PFSK-1 (cell line): Measurements from ENCODE around the genes BEST1 and TUT1.

- RRBS, result no CpG with 5 or more reads among the region's 7 CpGs
Measured at GRCh38 chr11:61539032-61539314, 30.4 kb downstream of the LRRC10B start.

DNA sequence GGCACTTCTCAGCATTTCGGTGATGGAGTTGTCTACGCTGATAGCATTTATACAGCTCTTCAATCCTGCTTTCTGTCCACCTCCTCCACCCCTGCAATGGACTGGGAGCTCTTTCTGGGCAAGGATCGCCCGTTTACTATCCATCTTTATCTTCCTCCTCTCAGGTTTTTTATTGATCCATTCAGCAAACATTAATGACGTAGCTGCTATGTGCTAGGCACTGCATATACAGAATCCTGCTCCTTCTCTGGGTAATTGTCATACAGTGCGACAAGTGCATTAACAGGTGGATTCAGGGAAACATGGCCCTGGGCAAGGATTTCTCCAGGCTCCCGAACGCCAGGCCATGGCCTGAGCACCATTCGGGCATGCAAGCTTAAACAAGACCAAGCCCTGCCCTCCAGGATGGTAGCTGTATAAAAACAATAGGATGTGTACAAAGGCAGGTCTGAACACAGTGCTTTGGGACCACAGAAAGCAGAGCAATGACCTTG lies 9.0 kb upstream of the SYT7 start:
- RRBS, result no CpG with 5 or more reads among the region's 9 CpGs

- RRBS, result no CpG with 5 or more reads among the region's 13 CpGs
Measured at GRCh38 chr11:61694989-61695850, 15.0 kb downstream of the DAGLA start.

GRCh38 chr11:61742625-61743035 lies 9.8 kb upstream of the MYRF start:
- RRBS, result no CpG with 5 or more reads among the region's 3 CpGs

- RRBS, result 80% methylated on average over 7 of the region's 19 CpGs
Measured at GRCh38 chr11:61764299-61764938, 12.0 kb downstream of the MYRF start.

- RRBS, result 86% methylated on average over 1 of the region's 20 CpGs
Measured at GRCh38 chr11:61826826-61827505, 1.1 kb upstream of the FADS2 start.

- RRBS, result no CpG with 5 or more reads among the region's 16 CpGs
Measured at GRCh38 chr11:61853681-61854310, 25.7 kb downstream of the FADS2 start.

GRCh38 chr11:61870912-61871759 lies 20.2 kb downstream of the FADS3 start:
- RRBS, result no CpG with 5 or more reads among the region's 28 CpGs

GRCh38 chr11:61873222-61874063 lies 17.9 kb downstream of the FADS3 start:
- RRBS, result no CpG with 5 or more reads among the region's 19 CpGs

- RRBS, result 14% methylated on average over 3 of the region's 4 CpGs
Measured at GRCh38 chr11:61890565-61890788, 868 bp downstream of the FADS3 start.

- RRBS, result 1% methylated on average over 19 of the region's 42 CpGs
Measured at GRCh38 chr11:61890789-61891374, 463 bp downstream of the FADS3 start.

DNA sequence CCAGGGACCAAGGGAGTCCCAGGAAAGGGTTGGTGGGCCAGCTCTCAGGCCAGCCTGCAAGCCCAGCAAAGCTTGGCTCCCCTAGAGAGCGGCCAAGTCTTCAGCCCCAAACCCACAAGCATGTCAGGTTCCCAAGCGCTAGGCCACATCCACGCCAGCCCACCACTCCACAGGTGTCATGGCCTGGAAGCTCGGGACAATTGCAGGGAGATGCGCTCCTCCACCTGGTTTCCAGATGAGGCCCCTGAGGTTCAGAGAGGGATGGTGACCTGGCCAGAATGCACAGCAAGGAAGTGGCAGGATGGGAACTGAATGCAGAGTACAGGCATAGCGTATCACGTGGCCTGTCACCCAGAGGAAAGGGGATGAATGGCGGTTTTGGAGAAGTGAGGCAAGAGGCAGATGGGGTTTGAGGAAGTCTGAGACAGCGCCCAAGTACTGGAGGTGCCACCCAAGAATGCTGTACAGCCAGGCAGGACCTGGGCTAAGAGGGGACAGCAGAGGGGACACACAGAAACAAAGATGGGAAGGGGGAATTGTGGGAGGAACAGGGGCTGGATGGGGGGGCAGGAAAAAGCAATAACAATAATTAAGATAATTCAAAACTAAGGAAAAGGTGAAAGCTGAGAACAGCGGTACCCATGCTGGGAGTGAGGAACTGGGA lies 4.9 kb downstream of the RAB3IL1 start:
- RRBS, result no CpG with 5 or more reads among the region's 10 CpGs

DNA sequence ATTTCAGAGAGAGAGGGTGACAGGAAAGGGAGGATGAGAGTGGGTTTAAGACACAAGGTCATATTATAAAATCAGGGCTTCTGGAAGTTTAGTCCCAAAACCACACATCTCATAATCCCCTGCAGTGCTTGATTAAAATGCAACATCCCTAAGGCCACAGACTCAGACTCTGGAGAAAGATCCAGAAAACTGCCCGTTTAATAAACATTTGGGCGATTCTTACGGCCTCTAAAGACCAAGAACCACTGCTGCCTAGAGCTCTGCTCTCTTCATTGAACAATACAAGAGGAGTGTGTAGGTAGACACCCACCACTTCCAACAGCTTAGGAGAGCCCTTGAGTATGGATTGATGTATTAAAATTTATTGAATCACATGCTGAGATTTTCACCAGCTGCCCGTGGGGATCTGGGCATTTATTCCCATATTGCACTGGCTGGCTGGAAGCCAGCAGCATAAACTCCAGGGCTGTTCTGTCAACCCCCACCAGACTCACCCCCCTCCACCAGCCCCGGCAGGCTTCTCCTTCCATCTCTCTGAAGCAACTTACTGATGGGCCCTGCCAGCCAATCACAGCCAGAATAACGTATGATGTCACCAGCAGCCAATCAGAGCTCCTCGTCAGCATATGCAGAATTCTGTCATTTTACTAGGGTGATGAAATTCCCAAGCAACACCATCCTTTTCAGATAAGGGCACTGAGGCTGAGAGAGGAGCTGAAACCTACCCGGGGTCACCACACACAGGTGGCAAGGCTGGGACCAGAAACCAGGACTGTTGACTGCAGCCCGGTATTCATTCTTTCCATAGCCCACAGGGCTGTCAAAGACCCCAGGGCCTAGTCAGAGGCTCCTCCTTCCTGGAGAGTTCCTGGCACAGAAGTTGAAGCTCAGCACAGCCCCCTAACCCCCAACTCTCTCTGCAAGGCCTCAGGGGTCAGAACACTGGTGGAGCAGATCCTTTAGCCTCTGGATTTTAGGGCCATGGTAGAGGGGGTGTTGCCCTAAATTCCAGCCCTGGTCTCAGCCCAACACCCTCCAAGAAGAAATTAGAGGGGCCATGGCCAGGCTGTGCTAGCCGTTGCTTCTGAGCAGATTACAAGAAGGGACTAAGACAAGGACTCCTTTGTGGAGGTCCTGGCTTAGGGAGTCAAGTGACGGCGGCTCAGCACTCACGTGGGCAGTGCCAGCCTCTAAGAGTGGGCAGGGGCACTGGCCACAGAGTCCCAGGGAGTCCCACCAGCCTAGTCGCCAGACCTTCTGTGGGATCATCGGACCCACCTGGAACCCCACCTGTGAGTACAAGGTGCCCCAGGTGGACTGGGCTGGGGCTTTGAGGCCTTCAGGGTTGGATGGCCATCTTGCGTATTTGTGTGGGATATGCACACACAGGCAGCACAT lies at the start of gene BEST1:
BEST1 (plus strand) TSS at position 1,216 of the 1,398 bp plus-strand sequence.
- RRBS, result 60% methylated on average over 2 of the region's 16 CpGs

DNA sequence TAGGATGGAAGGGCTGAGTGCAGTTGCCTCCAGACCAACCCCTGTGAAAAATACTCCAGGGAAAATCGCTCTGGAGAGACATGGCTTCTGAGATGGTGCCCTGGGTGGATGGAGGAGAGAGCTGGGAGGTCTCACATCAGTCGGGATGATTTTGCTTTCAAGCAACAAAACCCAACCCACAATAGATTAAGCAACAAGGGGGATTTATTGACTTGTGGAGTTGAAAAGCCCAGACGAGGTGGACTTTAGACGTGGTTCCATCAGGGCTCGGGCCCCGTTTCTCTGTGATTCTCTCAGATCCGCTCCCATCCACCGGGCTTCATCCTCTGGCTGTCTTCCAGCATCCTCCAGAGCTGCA lies 13.2 kb upstream of the FTH1 start:
- RRBS, result no CpG with 5 or more reads among the region's 8 CpGs

DNA sequence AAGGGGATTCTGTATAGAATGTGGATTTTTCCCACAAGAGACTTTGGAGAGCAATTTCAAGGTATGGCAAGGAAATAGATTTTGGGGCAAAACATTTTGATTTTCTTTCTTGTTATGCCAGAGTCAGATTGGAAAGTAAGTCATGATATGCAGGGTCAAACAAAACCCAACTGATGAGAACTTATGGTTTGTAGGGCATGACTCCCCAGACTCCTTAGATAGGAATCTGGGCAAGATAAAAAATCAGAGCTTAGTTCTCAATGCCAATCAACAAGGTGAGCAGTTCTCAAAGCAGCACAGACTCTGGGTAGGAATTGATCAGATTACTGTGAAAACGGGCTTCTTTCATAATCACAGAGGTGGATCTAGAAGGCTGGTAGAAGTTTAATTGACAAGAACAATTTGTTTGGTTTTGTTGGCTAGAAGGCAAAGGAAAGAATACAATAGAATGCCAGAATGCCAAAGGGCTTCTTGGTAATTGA lies 78.1 kb upstream of the FTH1 start:
- RRBS, result no CpG with 5 or more reads among the region's 1 CpG

DNA sequence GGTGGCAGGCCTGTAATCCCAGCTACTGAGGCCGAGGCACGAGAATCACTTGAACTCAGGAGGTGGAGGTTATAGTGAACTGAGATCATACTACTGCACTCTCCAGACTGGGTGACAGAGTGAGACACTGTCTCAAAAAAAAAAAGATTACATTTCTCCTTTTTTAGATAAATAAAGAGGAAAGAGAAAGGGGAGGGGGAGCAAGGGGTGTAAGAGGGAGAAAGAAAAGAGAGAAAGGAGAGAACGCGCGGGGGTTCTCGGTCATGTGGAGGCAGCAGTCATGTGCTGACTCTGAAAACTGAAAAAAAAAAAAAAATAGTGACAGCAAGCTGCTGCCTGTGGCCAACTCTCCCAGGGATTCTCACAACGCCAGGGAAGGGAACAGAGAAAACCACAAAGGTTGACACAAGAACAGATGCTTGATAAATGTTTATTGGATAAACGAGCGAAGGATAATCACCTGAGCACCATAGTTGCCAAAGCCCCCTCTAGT lies 14.3 kb downstream of the SCGB1A1 start:
- RRBS, result no CpG with 5 or more reads among the region's 9 CpGs

GRCh38 chr11:62542124-62542439 lies 4.5 kb downstream of the AHNAK start:
- RRBS, result no CpG with 5 or more reads among the region's 3 CpGs

GRCh38 chr11:62571310-62571988 lies 2.2 kb downstream of the EEF1G start:
- RRBS, result no CpG with 5 or more reads among the region's 7 CpGs

DNA sequence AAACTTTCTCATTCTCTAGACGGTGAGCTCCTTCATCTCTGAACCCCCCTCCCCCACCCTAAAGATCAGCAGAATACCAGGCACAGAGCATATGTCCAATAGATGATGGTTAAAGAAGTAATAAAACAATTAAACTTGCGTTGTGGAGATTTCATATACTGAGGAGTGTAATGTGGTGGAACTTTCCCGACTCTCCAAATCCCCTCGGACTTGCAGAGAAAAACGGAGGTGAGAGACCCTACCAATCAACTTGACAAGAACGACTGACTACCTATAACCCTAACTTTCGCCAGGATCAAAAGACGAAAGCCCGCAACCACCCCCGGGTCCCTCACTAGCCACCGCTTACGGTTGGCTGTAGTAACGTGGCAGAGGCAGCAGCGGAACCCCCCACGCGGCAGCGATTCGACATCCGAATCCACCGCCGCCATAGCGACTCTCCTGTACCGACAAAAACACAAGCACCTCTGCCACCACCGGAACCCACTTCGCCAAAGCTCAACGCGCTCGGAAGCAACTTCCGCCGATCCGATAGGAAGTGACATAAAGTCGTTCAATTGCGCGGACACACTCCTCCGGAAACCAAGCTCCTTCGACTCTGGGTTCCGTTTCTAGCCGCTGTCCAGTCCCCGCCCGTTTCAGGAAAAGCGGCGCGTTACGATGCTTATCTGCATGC lies at the start of gene TUT1:
TUT1 (minus strand) TSS at position 469 of the 676 bp plus-strand sequence.
- RRBS, result under 1% methylated on average over 9 of the region's 44 CpGs

DNA sequence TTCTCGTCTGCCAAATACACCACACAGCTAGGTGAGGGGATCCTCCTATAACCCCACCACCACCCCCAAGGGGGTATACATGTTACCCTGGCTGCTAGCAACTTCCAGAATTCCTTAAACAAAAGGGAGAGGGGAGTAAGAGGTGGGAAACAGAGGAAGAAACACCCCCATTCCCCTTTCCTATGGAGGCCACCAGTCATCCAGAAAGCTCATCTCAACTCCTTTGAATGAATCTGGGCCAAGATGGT lies 1.3 kb upstream of the TUT1 start:
- RRBS, result no CpG with 5 or more reads among the region's 1 CpG